Measurements from ENCODE around the gene C2CD4A.

DNA sequence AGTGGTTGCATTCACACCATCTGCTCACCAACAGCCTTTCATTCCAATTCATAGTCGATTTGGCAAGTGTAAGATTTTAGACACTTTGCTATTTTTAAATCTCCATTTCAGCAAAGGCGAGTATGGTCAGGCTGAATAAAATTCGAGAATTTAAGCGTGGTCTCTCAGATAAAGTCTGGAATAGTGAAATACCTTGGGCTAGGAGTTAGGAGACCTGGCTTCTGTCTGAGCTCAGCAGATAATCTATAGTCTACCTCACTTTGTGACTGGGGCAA, 29.0 kb upstream of the ICE2 start:
- RRBS, result no CpG with 5 or more reads among the region's 4 CpGs

DNA sequence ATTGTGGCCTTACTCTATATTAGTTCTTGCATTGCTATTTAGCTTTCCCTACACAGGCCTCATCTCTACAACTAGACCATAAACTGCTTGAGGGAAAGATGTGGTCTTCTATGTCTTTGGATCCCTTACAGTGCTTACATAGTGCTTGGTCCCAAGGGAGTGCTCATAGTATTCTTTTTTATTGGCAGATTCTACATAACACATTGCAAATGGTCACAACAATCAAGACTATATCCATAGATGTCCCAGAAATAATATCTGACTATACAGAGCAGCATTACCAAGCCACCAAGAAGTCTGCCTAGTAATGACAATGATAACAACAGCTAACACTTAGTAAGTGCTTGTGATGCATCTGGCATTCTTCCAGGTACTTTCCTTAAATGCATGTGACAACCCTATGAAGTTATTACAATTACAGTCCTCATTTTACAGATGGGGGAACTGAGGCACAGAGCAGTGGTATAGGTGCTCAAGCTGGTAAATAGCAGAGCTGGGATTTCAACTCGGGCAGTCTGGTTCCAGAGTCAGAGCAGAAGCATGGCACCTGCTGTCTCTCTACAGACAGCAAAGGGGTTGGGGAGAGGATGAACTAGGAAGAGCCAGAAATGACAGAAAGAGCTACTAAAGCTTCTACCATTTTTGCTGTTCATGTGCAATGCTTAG, 49.6 kb upstream of the ICE2 start:
- RRBS, result no CpG with 5 or more reads among the region's 1 CpG

- RRBS, result no CpG with 5 or more reads among the region's 3 CpGs
Measured at GRCh38 chr15:60557049-60557508, 78.1 kb upstream of the ICE2 start.

DNA sequence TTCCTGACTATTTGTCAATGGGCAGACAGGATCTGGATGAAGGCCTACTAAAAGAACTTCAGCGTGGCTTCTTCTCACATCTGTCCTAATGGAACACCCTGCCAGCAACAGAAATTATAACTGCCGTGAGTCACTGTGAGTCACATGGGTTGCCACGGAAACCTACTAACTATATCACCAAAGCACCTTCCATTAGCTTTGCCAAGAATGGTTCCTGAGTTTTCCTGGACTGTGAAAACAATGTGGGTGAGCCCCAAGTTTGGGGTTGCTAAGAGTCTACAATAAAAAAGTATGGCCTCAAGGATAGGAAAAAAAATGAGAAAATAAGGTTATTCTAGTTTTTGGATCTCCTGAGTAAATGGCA, 195.0 kb upstream of the ICE2 start:
- RRBS, result no CpG with 5 or more reads among the region's 3 CpGs

- RRBS, result no CpG with 5 or more reads among the region's 4 CpGs
Measured at GRCh38 chr15:60795917-60796443, 317.0 kb upstream of the ICE2 start.

DNA sequence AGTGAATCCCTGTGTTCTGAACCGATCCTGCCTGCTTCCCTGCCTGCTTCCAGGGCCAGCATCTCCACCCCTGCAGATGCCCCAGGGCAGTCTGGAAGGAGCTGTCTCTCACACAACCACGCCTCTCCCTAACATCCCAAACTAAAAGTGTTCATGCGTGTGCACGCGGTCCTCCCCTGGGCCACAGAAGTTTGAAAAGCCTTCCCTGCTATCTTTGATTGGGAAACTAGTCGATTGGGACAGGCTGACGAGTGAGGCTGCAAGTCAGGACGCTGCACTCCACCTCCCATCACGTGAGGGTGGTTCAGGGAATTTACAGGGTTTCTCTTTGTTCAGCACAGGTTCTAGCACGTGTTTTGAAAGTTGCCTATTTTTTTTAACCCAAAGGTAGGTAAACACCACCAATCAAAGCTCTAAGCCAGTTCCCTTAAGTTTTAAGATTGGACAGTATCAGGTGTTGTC, 341.0 kb upstream of the ICE2 start:
- RRBS, result no CpG with 5 or more reads among the region's 10 CpGs

DNA sequence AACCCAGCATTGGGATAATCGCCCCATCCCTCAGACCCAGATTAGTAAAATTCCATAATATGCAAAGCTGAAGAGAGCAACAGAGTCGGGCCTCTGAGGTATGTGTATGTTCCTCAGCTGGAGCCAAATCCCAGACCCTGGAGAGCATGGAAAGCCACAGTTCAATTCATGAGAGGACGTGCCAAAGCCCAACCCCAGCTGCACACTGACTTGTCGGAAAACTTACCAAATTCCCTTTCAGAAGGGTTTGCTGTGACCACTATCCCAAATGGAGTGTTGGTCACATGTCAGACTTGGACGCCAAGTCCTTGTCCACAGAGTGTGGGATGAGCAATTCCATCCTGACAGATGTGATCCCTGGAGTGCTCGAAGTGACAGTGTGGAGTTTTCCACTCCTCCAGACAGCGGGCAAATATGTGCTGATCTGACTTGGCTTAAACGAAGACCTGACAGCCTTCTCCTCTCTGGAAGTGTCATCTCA, 71.2 kb downstream of the RORA start:
- RRBS, result no CpG with 5 or more reads among the region's 8 CpGs

DNA sequence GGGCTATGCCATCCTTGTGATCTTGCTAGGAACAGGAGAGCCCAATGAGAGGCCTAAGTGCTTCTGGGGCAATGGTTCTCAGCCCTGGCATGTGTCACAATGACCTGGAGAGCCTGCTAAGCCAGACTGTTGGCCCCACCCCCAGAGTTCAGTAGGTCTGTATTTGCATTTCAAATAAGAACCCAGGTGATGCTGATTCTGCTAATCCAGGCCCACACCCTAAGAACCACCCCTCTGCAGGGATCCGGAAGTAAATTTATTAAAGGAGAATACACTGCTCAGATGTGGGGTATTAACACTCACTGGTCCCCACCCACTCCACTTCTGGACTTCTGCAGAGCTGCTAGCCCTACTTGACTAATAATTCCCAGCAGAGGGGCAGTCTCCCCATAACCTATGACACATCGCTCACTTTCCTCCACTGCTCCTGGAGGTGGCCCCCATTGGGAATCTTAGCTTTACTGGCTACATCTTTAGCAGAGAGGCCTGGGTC, 57.8 kb downstream of the RORA start:
- RRBS, result no CpG with 5 or more reads among the region's 2 CpGs

GRCh38 chr15:61327045-61327626, 98.0 kb upstream of the RORA start:
- RRBS, result no CpG with 5 or more reads among the region's 8 CpGs

DNA sequence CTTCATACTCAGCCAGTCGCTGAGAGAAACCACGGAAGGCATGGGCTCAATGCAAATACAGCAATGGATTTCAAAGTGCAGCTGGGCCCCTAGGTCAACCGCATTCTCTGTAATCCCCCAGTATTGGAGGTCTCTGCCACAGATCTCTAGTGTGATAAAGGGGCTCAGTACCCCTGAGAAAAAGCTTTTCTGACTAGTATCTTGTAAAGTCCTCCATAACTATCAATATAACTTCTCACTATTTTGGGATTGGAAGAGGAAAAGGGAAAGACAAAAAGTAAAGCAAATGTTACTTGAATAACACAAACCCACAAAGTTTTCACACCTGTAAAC, 208.2 kb downstream of the VPS13C start:
- RRBS, result no CpG with 5 or more reads among the region's 3 CpGs

- RRBS, result 30% methylated on average over 2 of the region's 25 CpGs
Measured at GRCh38 chr15:62066557-62067100, at the start of gene C2CD4A. Gene C2CD4A (plus strand): TSS chr15:62066977.

- RRBS, result no CpG with 5 or more reads among the region's 8 CpGs
Measured at GRCh38 chr15:62098975-62099771, 32.4 kb downstream of the C2CD4A start.

DNA sequence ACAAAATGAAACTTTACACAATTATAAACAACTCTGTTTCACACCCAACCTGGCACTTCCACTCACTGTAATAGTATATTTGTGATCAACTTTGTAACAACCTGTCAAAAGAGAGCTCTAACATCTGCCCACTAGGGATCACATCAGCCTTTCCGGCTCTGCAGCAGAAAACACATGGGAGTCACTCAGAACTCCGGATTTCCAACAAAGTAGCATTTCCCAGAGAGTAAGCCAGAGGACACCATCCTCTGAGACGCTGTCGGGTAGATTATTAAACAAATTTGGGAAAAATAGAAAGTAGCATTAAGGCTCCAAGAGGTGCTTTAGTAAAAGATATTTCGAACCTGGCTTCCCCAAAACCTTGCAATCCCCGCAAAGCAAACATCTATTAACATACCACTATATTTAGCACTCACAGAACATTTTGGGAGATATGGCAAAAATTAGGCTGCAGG, 101.6 kb upstream of the TLN2 start:
- RRBS, result no CpG with 5 or more reads among the region's 6 CpGs

GRCh38 chr15:62392441-62392870, 2.1 kb downstream of the TLN2 start:
- RRBS, result no CpG with 5 or more reads among the region's 10 CpGs

GRCh38 chr15:62470040-62470833, 79.9 kb downstream of the TLN2 start:
- RRBS, result no CpG with 5 or more reads among the region's 8 CpGs

GRCh38 chr15:62701950-62702200, 311.5 kb downstream of the TLN2 start:
- RRBS, result no CpG with 5 or more reads among the region's 6 CpGs

DNA sequence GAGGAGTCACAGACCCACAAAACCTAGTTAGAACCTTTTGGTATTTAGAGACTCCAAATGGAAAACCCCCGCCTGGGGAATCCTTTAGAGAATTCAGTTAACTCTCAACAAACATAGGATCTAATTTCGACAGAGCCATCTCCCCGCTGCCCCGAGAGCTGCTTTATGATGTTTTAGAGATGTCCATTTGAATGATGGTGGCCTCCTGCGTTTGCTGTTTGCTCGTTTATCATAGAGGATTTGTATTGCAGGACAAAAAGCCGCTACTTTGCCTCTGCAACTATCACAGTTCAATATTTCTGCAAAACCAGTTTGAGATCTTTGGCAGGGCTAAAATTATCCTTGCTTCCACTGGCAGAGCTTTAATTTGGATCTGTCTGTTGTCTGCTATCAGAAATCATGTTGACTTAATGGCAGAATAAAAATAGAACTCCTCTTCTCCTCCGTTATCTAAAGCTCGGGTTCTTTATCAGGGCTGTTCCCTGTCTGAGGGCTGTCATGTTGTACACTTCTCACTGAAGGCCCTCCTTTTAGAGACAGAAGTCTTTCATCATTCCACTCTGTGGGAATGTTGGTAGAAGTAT, 226.4 kb upstream of the TPM1 start:
- RRBS, result no CpG with 5 or more reads among the region's 9 CpGs

- RRBS, result no CpG with 5 or more reads among the region's 2 CpGs
Measured at GRCh38 chr15:63015602-63016074, 26.9 kb upstream of the TPM1 start.

DNA sequence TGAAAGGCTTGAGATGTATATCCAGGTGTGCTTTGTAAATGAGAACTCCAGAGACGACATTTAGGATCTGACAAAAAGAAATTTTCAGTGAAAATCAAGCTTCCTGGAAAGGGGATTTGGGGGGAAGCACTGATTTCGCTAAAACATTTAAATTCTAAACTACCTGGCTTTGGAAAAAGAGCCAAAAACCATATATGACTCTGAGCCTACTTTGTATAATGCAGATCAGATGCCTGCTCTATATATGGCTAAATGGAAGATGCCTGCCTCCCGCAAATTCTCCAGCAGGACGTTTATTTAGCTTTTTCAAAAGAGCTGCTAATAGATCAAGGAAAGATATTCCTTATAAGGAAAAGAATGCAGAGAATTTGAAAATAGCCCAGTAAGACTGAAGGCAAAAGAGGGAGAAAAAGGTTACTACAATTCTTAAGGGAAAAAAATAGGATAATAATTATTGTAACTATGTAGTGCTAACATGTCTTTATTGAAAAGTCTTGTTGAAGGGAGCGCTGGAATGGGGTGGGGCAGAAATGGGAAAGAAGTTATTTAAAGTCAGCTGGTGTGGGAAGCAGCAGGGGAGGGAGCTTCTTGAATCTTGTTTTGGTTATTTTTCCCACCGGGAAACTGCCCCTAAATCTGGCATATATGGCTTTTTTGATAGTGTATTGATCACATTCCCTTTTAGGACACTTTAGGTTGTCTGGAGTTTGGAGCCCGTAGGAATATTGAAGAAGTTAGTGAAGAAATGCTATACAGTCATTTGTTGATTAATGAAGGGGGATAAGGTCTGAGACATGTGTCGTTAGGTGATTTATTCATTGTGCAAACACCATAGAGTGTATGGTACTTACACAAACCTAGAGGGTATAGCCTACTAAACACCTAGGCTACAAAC, 2.9 kb downstream of the TPM1 start:
- RRBS, result no CpG with 5 or more reads among the region's 8 CpGs

DNA sequence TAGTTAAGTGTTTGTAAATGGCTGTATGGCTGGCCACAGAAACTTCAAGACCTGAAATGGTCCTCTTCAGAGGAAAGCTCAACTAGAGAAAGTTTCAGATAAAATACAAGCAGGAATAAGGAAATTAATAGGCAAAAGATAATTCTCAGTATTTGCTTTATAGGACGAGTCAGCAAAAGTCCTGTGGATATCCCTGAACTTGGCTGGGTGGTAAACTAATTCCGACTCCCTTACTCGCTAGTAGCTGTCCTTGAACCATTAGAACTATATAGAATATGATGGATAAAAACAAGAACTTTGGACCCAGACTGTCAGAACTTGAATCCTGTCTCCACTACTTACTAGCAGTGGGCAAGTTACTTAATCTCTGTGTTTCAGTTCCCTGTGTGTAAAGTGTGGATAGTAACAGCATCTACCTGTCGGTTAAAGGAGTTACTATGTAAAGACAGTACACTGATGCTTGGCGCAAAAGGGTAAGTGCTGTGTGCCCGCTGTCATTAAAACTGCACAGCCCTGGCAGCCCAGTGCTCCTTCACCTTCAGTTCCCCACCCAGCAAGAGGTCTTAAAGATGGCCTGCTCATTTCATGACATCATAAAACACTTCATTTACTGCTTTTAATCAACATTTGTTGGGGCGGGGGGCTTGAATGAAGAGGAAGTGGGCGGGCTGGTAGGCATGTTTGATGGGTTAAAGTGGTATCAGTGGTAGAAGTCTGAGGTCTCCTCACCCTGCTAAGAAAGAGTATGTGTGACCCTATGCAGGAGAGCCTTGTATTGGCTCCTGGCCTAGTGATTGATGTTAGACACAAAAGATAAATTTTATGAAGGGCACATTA, 7.3 kb downstream of the TPM1 start:
- RRBS, result no CpG with 5 or more reads among the region's 8 CpGs

Measured in non-pigmented ciliary epithelial cell (primary cell).